Karpas-422 (cell line): ENCODE measurements around the genes HDLBP, DTYMK and FAM240C.

- PRO-cap: no peak
- RAMPAGE, long total RNA: no peak
Measured at GRCh38 chr2:241262449-241263199, 52.8 kb downstream of the HDLBP start.

GRCh38 chr2:241315597-241315826 is at the start of gene HDLBP:
HDLBP (minus strand) TSS chr2:241315672.
- PRO-cap: bidirectional peak, plus-strand start at chr2:241315946, minus-strand start at chr2:241315672
- RAMPAGE, long total RNA: no peak

GRCh38 chr2:241334910-241335325 is 19.2 kb downstream of the SEPTIN2 start:
- PRO-cap: no peak
- RAMPAGE, long total RNA: no peak

DNA sequence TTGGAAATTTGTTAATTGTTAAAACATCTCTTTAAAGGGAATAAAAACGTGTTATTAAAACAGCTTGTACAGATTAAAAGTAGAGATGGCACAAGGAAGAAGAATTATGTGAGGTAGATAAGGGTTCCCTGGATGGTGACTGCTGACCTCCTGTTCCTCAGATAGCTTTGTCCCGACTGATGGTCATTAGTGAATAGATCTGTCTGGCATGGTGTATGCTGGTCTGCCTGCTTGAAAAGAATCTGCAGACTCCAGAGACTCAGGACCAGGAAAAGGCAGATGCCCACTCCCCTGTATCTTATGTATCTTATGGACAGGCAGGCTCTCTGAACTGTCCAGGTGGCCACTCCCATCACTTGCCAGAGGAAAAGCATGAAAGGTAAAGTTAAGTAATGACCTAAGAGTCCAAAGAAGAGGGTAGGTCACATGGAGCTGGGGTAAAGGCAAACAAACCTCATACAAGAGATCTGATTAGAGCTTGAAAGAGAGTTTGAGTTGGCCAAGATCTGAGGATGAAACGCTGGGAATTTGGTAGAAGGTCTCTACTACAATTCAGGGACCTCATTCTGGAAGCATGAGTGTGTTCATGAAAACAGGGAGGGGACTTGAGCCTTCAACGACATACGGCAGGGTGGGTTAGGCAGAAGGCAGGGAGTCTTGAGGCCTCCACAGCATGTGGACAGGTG is 5.4 kb upstream of the FARP2 start:
- PRO-cap: no peak
- RAMPAGE, long total RNA: no peak

GRCh38 chr2:241496843-241497485 is 11.4 kb downstream of the STK25 start:
- PRO-cap: no peak
- RAMPAGE, long total RNA: no peak

DNA sequence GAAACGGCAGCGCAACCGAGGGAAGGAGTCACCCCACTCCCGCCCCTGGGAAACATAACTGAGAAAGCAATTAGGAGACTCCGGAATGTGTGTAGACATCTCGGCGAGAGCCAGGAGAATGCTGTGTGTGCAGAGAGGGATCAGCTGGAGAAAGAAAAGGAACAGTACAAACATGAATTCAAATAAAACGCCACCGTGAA is 13.4 kb upstream of the BOK start:
- PRO-cap: no peak
- RAMPAGE, long total RNA: no peak

- PRO-cap: no peak
- RAMPAGE, long total RNA: no peak
Measured at GRCh38 chr2:241547217-241547766, 11.3 kb upstream of the BOK start.

GRCh38 chr2:241560748-241561513 is 2.4 kb downstream of the BOK start:
- PRO-cap: no peak
- RAMPAGE, long total RNA: no peak

GRCh38 chr2:241619573-241619884 is 17.4 kb downstream of the THAP4 start:
- PRO-cap: no peak
- RAMPAGE, long total RNA: no peak

DNA sequence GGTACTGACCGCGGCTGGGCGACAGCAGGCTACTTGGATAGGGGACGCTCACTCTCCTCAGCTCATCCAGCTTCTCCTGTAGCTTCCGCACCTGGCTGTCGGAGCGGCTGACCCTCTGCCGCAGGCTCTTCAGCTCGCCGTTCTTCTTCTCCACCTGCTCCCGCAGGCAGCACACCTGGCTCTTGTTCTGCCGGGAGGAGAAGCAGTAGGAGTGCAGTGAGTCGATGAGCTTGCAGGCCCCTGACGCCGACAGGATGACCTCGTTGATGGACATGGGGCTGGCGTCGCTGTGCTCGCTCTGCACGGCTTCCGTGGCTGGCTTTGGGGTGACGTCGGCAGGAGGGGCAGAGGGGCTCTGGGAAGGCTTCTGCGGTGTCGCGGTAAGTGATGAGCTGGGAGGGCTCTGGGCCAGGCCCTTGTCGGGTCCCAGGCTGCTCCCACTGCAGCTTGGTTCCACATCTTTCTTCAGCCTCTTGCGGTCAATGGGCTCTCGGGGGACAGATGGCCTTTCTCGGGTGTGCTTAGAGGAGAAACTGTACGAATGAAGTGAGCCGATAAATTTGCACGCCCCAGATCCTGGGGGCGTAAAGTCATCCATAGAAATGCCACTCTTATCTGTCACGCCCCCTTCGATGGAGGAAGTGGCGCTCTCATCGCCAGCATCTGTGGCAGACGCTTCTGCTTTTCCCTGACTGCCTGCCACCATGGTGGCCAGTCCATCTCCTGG is 3.9 kb downstream of the THAP4 start:
- PRO-cap: no peak
- RAMPAGE, long total RNA: no peak

GRCh38 chr2:241660124-241660633 is 22.7 kb downstream of the ATG4B start:
- PRO-cap: no peak
- RAMPAGE, long total RNA: no peak

DNA sequence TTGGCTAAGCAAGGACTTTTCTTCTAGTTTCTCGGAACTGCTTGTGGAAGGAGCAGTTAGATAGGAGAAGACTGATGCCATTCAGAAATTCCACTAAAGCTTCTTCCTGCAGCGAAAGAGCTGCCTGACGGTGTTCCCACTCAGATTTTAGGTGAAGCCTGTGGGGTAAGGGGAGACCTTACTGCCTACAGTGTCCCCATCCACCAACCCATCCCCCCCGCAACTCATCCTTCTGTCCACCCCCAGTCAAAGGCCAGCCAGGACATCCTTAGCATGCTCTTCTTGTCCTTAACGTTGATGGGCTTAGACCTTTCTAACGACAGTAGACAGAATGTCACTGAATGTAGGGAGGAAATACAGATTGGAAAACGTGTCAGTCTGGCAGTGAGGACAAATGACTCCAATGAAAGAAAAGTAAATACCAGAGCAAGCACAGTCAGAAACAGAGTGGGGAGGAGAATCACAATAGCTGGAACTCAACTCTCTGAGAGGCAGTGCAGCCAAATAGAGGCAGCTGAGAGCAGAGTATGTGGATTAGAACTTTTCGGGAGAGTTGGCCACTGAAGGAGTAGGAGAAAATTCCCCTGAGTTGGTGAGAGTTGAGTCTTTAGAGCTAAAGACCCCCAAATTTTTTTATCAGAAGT is 24.2 kb downstream of the ATG4B start:
- PRO-cap: no peak
- RAMPAGE, long total RNA: no peak

DNA sequence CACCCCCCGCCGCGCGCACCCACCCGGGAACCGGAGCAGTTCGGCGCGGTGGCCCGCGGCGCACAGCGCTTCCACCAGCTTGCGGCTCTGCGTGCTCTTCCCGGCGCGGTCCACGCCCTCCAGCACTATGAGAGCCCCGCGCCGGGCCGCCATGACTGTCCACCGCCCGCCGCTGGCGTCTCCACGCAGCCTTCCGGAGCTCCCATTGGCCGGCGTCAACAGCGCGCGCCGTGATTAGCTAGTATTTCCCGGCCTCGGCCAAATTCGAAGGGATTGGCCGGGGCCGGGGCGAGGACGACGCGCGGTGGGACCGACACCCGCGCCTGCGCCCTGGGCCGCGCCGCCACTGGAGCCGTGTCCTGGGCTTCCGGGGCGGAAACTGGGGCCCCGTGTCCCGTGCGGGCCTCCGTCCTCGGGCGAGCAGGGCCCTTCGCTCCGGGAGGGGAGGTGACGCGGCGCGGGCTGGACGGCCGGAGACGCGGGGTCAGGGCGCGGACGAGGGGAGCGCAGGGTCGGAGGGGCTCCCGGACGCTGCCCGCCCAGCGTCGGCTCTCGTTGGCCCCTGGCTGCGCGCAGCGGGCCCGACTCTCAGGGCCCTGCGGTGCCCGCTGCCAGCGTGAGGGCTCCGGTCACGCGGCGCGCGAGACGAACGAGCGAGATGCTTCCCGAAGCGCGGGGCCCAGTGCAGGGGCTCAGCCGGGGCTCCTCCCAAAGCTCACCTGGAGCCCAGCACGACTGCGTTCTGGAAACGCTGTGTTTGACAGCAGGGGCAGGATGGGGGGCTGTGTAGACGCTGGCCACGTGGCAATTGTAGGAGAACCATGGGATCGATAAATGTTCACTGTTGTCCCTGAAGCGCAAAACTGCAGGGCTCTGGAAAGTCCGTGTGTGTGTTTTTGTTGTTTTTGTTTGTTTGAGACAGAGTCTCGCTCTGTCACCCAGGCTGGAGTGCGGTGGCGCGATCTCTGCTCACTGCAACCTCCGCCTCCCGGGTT is at the start of gene DTYMK:
DTYMK (minus strand) TSS at position 185 of the 995 bp plus-strand sequence.
- PRO-cap: bidirectional peak, plus-strand start at position 390 of the sequence, minus-strand start at position 153 of the sequence
- RAMPAGE, long total RNA: start-site peak on the minus strand centred at position 174 of the sequence, 43 bp wide, 34 and 40 reads in 2 replicates

DNA sequence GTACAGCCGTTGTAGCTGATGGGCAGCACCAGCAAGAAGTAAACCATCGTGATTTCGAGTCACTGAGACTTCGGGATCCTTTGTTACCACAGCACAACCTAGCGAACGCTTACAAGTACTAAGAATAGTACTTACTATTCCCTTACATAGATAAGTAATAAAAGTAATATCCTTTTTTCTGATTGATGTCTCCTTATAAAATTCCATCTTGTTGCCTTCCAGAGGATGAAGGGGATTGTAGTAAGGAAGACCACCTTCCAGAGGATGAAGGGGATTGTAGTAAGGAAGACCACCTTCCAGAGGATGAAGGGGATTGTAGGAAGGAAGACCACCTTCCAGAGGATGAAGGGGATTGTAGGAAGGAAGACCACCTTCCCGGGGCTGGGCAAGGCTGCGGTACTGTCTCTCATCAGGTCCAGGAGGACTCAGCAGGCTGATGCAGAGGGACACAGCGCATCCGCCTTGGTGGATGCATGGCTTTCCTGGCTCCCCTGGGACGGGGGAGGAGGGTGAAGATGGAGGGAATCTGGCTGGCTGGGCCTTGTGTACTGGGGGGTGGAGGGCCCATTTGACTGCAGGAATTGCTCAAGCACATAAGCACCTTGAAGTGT is 3.1 kb upstream of the DTYMK start:
- PRO-cap: no peak
- RAMPAGE, long total RNA: no peak

DNA sequence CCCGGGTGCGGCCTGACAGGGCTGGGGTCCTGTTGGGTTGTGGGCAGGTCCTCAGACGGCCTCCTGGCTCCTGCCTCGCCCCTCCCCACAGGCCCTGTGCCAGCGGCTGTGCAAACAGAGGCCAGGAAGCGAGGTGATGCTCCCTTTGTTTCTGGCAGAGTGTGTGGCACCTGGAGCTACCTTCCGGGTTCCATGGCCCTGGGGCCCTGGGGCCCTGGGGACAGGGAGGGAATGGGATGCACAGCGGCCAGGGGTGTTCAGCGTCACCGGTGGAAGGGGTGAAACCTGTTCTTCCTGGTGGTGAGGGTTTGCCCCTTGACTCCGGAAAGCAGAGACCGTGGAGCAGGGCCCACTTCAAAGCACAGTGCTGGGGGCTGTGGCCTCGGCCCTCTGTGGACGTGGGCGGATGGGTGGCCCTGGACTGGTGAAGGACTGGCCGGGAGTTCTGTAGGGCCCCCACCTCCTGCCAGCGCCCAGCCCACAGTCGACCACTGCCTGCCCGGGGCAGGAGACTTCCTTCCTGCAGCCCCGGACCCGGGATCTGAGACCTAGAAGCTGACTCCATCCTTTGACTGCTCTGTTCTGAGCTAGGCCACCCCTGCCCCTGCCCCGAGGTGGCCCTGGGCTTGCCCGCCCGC is 2.6 kb upstream of the GAL3ST2 start:
- PRO-cap: no peak
- RAMPAGE, long total RNA: no peak

GRCh38 chr2:241810787-241811105 is 1.8 kb downstream of the NEU4 start:
- PRO-cap: no peak
- RAMPAGE, long total RNA: no peak

DNA sequence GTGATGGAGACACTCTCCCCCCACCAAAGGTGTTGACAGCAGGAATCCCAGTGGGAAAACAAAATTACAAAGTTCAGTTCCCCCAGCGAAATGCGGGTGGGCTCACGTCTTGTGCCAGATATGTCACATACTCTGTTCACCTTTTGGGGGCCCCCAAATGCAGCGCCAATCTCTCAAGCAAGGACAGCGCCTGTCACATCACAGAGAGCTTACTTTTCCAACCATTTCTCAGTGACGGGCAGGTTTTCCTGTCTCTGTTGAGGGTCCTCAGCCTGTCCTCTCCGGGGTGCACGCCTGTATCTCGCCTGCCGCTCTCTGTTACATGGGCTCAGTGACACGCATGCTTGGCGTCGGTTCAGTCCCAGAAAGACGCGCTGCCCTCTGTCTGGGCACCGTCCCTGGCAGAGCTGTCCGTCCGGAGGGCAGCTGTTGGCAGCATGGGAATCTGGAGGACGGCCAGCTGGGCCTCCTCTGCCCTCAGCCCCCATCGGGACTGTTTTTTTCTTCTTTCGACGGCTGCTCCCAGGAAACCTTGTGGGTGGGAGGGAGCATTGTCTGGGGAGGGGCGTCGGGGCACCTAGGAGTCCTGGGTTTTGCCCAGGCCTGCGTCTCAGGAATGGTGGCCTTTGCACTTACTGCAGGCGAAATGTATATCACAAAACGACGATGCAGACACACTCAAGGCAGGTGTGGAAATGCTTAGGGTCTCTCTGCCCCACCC is at the start of gene FAM240C:
FAM240C (minus strand) TSS at position 320 of the 721 bp plus-strand sequence.
- PRO-cap: no peak
- RAMPAGE, long total RNA: no peak

GRCh38 chr2:242087831-242088287 is 187.6 kb upstream of the FAM240C start:
- PRO-cap: no peak
- RAMPAGE, long total RNA: no peak